Osteoblast (primary cell): ENCODE data around the genes MLXIPL and STX1A.

DNA sequence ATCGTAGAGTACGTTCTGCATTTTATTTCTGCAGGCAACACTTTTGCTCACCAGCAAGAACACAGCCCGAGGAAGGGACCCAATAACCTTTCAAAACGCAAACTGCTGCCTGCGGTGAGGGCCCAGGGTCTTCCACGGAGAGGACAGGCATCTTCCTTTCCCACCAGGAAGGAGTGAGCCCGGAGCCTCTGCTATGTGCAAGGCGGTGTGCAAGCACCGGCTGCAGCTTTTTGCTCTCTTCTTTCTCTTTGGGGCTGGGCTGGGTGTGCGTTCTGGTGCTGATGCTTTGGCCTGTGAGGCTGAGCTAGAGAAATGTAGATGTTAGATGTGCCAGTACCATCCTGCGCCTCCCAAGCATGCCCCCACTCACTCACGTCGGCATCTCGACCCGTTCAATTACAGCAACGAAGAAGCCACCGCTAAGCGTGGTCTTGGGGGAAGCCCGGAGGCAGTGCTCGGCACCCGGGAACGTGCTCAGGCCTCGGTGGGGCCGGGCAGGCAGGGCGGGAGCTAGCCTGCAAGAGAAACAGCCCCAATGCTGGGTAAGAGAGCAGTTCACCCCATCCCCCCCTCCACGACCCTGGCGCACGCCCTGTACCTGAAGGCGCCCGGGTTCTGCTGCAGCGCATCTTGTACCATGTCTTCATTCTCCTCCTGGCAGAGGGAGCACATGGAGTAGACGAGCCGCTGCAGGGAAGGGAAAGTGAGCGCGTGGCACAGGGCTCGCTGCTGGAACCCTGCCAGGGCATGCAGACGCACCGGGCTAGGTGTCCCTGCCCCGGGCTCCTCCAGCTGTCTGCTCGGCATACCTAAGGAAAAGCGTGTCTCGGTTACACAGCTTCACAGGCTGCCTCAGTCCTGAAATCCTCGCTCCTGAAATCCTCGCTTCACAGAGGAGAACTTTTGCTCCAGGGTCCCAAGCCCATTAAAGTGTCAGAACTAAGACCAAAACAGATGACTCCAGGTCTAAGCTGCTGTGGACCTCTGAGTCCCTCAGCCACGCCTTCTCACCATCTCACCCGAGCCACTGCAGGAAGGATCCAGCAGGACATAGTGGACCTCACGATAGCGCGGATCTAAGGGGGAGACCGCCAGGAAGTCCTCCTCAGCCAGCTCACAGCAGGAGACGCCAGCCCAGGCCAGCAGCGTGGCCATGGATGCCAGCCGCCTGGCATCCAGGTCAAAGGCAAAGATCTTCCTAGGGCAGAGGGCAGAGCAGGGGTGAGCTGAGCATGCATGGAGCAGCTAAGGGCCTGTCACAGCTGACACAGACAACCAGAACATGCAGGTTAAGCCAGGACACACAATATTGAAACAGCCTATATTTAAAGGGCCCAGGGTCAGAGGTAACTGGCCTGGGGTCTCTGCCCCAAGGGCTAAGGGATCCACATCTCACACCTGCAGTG, 20.5 kb downstream of the TRIM74 start:
- CAGE, long polyA plus RNA = no peak
- RRBS = no CpG with 5 or more reads among the region's 53 CpGs

DNA sequence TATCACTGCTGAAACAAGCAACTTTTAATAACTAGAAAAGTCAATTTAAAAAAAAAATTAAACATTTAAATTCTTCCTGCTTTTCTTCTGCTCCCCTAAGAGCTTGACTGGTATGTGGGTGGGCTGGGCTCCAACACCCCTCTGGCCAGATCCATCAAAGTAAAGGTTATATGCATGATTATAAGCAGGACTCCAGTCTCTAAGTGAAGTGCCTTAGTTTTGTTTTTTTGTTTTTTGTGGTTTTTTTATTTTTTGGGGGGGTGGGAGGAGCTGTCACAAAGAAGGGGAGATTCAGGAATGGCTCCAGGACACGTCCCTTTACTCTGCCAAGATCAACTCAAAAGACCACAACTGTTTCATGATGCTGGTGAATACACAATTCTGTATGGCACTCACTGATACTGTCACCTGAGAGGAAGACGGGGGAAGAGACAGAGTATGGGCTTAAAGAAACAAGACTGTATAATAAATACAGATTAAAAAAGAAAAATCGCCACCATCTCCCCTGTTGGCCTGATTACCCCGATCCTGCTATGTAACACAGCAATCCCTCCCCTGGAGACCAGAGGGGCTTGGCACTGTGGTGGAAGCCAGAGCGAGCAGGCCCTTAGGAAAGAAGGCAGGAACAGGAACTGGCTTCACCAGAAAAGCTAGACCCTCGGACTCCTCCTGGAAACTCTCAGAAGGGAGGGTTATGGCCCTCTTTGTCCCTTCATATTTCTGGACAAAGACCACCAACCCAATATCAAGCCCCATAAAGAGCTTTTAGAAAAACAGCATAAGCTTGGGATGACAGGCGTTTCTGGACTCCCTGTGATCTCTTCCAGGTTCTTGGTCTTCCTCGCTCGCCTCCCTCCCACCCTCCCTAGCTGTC, 7.9 kb downstream of the FZD9 start:
- CAGE, long polyA plus RNA = no peak
- RRBS = no CpG with 5 or more reads among the region's 9 CpGs

- CAGE, long polyA plus RNA = no peak
- RRBS = 87% methylated on average over 2 of the region's 9 CpGs
Measured at GRCh38 chr7:73443890-73444345, 10.3 kb downstream of the FZD9 start.

- CAGE, long polyA plus RNA = no peak
- RRBS = no CpG with 5 or more reads among the region's 5 CpGs
Measured at GRCh38 chr7:73470108-73470617, 36.6 kb downstream of the FZD9 start.

DNA sequence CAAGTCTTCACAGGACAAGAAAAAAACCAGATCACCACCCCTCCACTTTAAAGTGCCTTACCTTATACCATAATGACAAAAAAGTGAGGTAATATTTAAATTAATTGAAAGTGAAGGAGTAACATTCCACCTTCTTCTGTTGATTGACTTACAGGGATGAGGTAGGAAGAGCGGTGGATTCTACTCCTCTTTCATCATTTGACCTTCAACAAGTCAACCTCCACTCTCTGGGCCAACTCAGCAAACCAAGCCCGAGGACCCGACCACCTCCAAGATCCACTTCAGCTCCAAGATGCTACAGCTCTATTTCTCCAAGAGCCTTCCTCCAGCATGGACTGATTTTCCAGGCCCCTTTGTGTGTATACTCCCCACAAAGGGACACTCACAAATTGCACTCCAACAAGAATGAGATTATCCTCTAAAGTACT, 1.8 kb downstream of the BAZ1B start:
- CAGE, long polyA plus RNA = no peak
- RRBS = no CpG with 5 or more reads among the region's 3 CpGs

DNA sequence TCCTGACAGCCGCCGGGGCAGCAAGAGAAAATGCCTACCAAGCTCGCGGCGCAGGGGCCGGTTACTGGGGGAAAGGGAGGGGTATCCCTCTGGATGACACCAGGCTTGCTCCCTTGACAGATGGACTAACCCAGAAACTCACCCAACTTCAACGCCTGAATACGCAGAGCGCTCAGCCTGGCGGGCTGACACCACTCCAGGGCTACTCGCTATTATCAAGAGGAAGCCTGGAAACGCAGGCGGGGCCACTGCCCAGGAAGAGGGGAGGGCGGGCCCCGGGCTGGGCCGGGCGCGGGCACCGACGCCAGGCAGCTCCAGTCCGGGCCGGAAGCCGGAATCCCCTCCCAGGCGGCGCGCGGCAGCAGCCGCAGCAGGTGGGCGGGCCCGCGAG, 596 bp downstream of the BCL7B start:
- CAGE, long polyA plus RNA = no peak
- RRBS = 2% methylated on average over 14 of the region's 31 CpGs

GRCh38 chr7:73573925-73574676, 4.3 kb downstream of the TBL2 start:
- CAGE, long polyA plus RNA = no peak
- RRBS = no CpG with 5 or more reads among the region's 18 CpGs

GRCh38 chr7:73577544-73577989, 812 bp downstream of the TBL2 start:
- CAGE, long polyA plus RNA = no peak
- RRBS = no CpG with 5 or more reads among the region's 13 CpGs

DNA sequence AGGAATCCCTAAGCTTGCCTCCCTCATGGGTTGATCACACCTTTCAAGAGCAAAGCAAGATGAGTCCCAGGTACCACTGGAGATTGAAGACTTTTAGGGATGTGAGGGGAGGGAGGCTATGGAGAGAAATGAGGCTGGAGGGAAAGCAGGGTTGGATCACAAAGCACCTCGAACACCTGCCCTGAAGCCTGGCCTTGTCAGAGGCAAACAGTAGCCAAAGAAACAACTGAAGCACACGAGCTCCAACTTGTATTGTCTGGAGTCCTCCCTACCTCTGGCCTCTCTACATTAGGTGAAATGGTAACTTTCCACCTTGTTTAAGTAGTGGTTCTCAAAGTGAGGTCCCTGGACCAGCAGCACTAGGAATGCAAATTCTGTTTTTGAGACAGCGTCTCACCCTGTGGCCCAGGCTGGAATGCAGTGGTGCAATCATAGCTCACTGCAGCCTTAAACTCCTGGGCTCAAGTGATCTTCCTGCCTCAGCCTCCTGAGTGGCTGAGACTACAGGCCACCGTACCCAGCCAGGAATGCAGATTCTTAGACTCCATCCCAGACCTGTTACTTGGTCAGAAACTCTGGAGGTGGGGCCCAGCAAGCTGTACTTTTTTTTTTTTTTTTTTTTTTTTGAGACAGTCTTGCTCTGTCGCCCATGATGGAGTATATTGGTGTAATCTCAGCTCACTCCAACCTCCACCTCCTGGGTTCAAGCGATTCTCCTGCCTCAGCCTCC, 6.7 kb upstream of the TBL2 start:
- CAGE, long polyA plus RNA = no peak
- RRBS = no CpG with 5 or more reads among the region's 6 CpGs

DNA sequence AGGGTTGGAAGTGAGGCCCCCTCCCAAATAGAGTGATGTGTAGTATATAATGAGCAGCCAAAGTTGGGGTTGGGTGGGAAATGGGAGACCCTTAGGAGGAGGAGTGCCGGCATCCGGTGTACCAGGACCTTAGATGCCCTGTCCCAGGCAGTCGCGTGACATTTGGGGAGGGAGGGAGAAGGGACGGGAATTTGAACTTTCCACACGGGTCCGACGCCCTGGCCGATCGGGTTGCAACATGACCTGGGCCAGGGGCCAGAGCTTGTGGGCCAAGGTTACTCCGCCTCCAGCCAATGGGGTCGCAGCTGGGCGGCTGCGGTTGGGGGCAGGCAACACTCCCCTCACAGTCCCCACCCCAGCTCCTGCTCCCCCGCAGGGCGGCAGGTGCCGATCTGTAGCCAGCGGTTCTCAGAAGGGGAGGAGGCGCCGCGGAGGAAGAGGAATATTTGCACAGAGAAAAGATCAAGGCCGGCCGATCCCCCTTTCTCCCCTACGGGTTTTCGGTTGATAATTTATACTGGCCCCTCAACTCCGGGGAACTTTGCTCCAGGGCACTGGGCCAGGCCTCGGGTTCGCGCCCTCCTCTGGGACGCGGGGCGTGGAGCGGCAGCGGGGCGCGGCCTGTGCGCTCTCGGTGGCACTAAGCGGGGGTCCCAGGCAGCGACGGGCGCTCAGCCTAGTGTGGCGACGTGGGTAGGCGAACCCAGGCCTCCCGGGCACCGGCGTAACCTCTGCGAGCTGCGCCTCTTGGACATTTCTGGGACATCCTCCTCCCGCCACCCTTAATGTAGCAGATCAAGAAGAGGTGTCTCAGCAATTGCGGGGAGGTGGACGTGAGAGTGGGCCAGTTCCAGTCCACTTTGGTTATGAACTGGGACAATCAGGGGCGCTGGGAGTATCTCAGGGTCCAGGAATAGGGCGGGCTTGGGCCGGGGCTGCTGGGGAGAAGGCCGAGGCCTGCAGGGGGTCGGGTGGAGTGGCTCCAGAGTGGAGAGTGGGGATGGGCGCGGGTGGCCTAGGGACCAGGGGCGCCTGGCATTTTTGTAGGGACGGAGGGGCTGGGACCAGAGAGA, 1.2 kb downstream of the MLXIPL start:
- CAGE, long polyA plus RNA = no peak
- RRBS = 4% methylated on average over 2 of the region's 62 CpGs

GRCh38 chr7:73623961-73624804, at the start of gene MLXIPL:
TSS of gene MLXIPL (minus strand) at chr7:73624522.
- CAGE, long polyA plus RNA = no peak
- RRBS = 3% methylated on average over 41 of the region's 77 CpGs

DNA sequence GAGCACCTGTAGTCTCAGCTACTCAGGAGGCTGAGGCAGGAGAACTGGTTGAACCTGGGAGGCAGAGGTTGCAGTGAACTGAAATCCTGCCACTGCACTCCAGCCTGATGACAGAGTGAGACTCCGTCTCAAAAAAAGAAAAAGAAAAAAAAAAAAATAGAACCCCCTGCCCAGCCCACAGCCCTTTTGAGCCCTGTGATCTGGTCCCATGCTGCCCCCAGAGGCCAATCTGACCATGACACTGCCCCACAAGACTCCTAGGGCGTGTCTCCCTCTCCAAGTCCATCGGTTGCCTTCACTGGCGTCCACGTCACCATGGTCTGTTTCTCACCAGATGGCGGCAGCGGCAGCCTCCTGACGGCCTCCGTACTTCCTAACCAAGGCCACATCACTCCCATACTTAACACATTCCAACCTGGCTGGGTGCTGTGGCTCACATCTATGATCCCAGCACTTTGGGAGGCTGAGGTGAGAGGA, 18.0 kb downstream of the BUD23 start:
- CAGE, long polyA plus RNA = no peak
- RRBS = no CpG with 5 or more reads among the region's 9 CpGs

GRCh38 chr7:73719416-73719922, at the start of gene STX1A:
TSS of gene STX1A (minus strand) at chr7:73719669.
- CAGE, long polyA plus RNA = no peak
- RRBS = 2% methylated on average over 45 of the region's 65 CpGs

- CAGE, long polyA plus RNA = no peak
- RRBS = no CpG with 5 or more reads among the region's 7 CpGs
Measured at GRCh38 chr7:73773568-73774229, 3.6 kb upstream of the CLDN3 start.

DNA sequence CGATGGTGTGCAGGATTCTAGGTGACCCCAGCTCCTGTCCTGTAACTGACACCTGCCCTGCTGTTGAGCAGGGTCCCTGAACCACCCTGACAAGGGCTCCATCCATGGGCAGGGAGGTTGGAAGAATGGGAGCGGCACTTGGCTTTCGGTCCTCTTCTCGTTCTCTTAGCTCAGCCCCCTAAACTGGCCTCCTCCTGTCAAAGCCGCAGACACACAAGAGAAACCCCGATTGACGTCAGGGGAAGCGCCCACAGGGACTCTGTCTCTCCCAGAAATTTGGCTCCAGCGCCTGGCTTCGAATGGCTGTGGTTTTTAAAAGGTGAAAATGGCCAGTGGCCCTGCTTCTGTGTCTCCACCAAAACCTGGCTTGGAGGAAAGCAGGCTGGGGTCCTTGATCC, 29.2 kb downstream of the TMEM270 start:
- CAGE, long polyA plus RNA = no peak
- RRBS = no CpG with 5 or more reads among the region's 10 CpGs

GRCh38 chr7:73914558-73915079, 53.7 kb downstream of the TMEM270 start:
- CAGE, long polyA plus RNA = no peak
- RRBS = no CpG with 5 or more reads among the region's 6 CpGs

GRCh38 chr7:74034001-74034689, 6.2 kb downstream of the ELN start:
- CAGE, long polyA plus RNA = no peak
- RRBS = 26% methylated on average over 5 of the region's 20 CpGs

- CAGE, long polyA plus RNA = no peak
- RRBS = 40% methylated on average over 5 of the region's 29 CpGs
Measured at GRCh38 chr7:74042948-74044067, 15.3 kb downstream of the ELN start.

DNA sequence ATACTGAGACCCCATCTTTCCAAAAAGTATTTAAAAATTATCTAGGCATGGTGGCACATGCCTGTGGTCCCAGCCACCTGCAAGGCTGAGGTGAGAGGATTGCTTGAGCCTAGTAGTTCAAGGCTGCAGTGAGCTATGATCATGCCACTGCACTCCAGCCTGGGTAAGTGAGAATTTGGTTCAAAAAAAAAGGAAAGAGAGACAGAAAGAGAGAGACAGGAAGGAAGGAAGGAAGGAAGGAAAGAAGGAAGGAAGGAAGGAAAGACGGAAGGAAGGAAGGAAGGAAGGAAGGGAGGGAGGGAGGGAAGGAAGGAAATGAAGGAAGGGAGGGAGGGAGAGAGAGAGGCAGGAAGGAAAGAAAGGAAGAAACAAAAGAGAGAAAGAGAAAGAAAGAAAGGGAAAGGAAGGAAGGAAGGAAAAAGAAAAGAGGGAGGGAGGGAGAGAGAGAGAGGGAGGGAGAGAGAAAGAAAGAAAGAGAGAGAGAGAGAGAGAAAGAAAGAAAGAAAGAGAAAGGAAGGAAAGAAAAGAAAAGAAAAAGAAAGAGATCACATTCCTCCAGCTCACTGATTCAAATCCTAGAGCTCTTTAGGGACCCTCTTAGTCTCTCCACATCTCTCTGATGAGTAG, 24.5 kb downstream of the ELN start:
- CAGE, long polyA plus RNA = no peak
- RRBS = no CpG with 5 or more reads among the region's 1 CpG

GRCh38 chr7:74053464-74053945, 25.5 kb downstream of the ELN start:
- CAGE, long polyA plus RNA = no peak
- RRBS = no CpG with 5 or more reads among the region's 2 CpGs